ENCODE measurements around the genes UCKL1, C20orf204 and SOX18.

DNA sequence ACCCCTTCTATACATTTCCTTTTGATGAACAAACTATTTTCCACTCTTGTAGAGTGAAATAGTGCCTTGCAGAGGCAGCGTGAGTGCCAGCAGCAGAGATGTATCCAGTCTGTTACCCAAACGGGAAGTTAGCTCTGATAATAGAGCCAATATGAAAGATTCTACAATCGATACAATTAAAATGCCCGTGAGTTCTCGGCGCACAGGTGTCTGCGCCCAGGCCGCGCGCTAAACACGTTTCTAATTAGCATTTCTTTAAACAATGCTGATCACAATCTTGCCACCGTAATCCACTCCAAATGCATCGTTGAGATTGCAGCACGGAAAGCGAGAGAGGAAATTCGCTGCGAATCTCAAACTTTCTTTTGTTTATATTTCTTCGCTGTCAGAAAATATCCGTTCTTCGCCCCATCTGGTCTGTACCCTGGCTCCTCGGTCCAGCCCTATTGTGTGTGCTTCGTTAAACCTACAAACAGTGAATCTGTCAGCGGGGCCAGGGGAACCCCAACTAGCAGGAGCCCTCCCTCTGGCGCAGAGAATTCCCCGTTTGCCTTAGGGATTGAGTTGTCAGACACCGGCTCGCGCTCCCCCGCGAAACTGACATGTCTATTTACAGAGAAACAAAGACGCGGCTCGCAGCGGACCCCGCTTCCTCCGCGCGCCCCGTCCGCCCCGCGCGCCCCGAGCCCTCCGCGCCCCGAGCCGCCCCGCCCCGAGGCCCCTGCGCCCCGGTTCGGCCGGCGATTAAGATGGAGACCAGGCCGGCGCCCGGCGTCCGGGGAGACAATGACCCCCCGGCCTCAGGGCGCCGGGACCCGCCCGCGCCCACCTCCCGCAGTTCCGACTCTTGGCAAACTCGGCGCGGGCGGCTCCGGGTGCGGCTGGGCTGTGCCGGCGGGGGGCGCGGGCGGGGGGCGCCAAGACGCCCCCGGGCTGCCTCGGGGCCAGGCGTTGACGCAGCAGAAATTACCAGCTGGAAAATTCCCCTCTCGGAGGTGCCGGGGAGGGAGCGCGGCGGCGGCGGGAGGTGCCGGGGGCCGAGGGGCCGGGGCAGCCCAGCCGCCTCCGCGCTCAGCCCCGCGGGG is 994 bp downstream of the ZBTB46 start:
- PRO-cap: bidirectional peak, plus-strand start at position 609 of the sequence, minus-strand start at position 448 of the sequence; unidirectional peak, plus-strand start at position 992 of the sequence

GRCh38 chr20:63846546-63847081 is 14.7 kb upstream of the ABHD16B start:
- PRO-cap: bidirectional peak, plus-strand start at chr20:63846700, minus-strand start at chr20:63846637

GRCh38 chr20:63889906-63890737 is 4.8 kb upstream of the DNAJC5 start:
- PRO-cap: no peak

DNA sequence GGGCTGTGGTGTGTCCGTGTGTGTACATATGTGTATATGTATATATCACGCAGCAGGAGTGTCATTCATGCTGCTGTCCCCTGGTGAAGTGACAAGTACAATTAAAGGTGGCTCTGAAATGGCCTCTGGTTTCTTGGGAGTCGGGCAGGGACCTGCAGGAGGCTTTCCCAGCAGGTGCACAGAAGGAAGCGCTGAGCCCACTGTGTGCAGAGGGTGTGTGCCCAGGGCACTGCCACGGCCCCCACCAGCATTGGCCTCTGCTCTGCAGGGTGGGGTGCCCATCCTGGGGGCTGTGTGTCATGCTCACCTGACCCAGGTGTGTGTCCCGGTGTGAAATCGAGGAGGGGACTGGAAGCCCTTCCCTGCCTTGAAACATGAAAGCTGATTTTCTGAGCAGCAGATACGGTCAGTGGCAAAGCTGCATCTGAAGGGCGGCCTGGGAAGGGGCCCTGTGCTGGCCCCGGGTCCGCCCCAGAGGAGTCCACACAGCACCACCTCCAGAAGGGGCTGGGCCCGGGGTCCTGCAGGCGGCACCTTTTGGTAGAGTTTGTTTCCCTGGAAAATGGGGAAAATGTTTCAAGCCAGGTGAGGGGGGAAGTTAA is 20.9 kb downstream of the UCKL1 start:
- PRO-cap: no peak

GRCh38 chr20:63950917-63951419 is 5.2 kb downstream of the UCKL1 start:
- PRO-cap: no peak

- PRO-cap: unidirectional peak, minus-strand start at chr20:63956416
These were observed at the start of gene UCKL1 for GRCh38 chr20:63956186-63956552. UCKL1 (minus strand) TSS chr20:63956416.

GRCh38 chr20:64035703-64036662 is at the start of gene C20orf204:
C20orf204 (plus strand) TSS chr20:64036182.
- PRO-cap: no peak

DNA sequence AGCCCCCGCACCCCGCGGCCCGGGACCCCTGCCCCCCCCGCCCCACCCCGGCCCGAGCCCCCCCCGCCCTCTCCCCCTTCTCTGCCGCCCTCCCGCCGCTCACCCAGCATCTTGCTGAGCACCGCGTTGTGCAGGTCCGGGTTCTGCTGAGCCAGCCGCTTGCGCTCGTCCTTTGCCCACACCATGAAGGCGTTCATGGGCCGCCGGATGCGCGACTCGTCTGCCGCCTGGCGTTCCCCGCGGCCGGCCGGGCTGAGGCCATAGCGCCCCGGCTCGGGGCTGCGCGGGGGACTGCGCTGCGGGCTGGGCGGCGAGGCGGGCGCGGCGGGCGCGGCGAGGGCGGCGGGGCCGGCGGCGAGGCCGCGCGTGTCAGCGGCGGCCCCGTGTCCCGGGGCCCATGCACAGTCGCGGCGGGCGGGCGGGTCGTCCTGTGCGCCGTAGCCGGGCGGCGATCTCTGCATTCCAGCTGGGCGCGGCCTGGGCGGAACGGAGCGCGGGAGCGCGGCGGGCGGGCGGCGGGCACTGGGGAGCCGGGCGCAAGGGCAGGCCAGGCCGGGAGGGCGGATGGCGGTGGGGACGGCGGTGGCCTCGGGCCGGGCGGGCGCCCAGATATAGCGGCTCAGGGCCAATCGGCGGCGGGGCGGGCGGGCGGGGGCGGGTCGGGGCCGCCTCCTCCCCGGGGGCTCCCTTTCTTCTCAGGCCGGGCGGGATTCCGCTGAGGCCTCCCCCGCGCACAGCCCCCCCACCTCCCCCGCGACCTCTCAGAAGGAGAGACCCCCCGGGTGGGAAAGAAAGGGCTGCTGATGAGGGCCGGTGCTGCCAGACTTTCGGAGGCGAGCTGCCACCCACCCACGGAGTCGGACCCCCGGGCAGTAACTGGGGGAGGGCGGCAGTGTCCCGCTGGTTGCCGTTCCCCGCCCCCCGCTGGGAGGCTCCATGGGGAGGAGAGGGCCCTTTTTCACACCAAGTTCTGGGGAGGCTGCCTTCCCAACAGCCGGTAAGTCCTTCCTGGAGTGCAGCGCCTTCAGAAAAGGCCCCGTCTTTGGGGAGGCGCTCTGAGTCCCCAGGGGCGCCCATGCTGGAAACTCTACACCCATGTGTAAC is at the start of gene SOX18:
TSS of gene SOX18 (minus strand) at position 584 of the 1,104 bp plus-strand sequence.
- PRO-cap: bidirectional peak, plus-strand start at position 698 of the sequence, minus-strand start at position 584 of the sequence; unidirectional peak, plus-strand start at position 990 of the sequence

GRCh38 chr20:64050912-64051297 is 1.5 kb upstream of the SOX18 start:
- PRO-cap: no peak

GRCh38 chr20:64056607-64057612 is 6.1 kb upstream of the TCEA2 start:
- PRO-cap: unidirectional peak, minus-strand start at chr20:64057443

GRCh38 chr20:64062059-64062685 is 826 bp upstream of the TCEA2 start:
- PRO-cap: no peak

GRCh38 chr20:64063474-64064020 is 549 bp downstream of the TCEA2 start:
- PRO-cap: unidirectional peak, minus-strand start at chr20:64063826; unidirectional peak, minus-strand start at chr20:64063862

DNA sequence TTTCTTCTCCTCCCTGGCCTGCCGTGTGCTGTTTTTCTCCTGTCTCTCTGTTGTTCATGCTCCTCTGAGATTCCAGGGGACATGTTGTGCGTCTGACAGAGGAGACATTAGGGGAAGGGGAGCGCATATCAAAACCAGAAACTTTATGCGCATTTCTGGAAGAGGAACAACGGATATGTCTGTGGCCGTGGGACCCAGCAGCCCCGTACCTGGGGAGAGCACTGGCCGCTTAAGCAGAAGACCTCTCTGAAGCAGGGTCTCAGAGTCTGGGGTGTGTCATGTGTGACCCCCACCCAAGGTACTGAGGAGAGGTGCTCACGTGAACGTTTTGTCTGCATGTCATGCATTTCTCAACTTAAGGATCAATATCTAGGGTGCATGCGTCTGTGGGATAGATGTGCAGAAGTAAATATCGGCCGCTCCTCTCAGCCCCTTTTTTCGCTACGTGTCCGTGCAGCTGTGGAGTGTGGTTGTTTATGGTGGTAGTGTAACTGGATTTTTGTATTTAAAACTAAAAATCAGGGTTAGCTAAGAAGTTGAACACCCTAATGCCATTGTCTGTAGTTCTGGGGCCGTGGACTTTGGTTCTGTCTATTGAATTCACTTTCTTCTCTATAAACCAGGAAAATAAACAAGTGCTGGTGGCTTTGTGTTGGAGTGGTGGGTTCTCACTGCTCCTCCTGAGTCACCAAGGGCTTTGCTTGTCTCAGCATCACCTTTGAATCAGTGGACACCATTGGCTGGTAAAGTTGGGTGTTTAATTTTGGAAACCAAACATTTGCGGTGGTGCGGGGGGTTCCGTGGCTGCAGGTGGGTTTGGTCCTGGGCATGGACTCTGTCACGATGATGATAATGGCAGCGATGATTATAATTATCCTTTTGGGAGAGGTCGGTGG is 912 bp downstream of the MYT1 start:
- PRO-cap: no peak

DNA sequence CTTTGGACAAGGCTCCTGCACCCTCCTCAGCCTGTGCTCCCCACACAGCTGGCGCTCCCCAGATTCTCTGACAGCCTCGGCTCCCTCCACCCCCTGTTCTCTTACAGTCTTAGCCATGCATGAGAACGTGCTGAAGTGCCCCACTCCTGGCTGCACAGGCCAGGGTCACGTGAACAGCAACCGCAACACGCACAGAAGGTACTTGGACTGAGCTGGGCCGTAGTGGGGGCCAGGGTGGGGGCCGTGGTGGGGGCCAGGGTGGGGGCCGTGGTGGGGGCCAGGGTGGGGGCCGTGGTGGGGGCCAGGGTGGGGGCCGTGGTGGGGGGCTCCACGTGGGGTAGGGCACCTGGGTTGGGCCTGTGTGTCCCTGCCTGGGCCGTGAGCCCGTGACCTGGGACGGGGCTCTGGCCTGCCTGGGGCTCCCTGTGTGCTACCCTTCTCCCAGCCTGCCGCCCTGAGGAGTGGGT is 43.6 kb upstream of the PCMTD2 start:
- PRO-cap: no peak

- PRO-cap: no peak
These were observed 73.1 kb downstream of the PCMTD2 start for GRCh38 chr20:64328644-64329143.

Measured in trachea (tissue), 1 donor.